ENCODE measurements around the gene CROCC.

DNA sequence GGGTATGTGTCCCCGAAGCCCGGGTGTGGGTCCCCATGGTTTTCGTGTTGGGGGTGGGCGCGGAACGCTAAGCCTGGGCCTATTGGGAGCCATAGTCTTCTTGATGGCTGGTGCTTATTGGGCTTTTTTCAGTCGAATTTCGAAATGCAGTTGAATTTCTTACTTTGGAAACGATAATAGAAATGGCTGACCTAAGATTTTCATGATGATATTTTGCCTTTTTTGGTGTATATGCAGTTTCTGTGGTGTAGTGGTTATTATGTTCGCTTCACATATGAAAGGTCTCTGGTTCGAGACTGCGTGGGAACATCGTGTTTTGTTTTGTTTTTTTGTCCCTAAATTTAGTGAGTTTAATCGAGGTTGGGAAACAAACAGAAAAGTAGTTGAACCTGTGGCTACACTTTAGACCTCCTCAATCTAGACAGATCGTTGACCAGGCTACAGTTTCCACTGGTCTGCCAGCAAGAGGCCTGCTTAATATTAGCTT is 61.7 kb upstream of the CROCC start:
- PRO-cap, result no peak

- PRO-cap, result no peak
These were observed at the start of gene CROCC for GRCh38 chr1:16921479-16922042. TSS of gene CROCC (plus strand) at chr1:16921931.

DNA sequence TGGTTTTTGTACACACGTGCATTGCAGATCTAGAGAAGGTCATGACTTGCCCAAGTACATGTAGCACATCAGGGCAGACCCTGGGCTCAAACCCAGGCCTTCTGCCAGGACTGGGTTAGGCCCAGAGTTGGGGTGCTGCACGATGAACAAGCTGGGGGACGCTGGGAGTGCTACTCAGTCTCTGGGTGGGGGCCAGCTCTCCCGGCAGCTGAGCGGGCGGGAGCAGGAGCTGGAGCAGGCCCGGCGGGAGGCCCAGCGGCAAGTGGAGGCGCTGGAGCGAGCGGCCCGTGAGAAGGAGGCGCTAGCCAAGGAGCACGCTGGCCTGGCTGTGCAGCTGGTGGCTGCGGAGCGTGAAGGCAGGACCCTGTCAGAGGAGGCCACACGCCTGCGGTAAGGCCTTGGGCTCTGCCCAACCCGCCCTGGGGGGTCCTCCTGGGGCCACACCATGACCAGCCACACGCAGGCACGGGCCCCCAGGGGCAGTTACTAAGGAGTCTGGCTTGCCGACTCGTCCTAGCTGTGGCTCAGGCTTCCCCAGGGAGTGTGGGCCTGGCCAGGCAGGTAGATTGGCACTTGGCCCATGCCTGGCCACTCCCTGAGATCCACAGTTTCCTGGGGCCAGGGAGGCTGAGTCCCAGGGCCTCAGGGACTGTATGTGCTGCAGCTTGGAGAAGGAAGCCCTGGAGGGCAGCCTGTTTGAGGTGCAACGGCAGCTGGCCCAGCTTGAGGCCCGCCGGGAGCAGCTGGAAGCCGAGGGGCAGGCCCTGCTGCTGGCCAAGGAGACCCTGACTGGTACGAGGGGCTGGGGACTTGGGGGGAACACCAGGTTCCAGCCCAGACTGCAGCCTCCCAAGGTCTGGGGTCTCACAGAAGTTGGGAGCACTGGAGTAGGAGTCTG is 26.7 kb downstream of the CROCC start:
- PRO-cap, result no peak

- PRO-cap, result no peak
These were observed 5.9 kb upstream of the MFAP2 start for GRCh38 chr1:16985907-16987053.

DNA sequence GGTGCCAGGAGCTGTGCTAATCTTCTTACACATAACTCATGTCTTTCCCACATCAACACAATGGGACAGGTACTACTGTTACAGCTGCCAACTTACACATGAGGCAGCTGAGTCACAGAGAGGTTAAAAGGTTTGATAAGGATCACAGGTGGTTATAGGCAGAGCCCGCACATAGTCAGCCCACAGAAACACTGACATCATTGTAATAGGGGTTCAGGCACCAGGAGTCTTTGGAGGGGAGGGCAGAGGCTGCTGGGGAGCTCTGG is 354 bp upstream of the PADI1 start:
- PRO-cap, result no peak

DNA sequence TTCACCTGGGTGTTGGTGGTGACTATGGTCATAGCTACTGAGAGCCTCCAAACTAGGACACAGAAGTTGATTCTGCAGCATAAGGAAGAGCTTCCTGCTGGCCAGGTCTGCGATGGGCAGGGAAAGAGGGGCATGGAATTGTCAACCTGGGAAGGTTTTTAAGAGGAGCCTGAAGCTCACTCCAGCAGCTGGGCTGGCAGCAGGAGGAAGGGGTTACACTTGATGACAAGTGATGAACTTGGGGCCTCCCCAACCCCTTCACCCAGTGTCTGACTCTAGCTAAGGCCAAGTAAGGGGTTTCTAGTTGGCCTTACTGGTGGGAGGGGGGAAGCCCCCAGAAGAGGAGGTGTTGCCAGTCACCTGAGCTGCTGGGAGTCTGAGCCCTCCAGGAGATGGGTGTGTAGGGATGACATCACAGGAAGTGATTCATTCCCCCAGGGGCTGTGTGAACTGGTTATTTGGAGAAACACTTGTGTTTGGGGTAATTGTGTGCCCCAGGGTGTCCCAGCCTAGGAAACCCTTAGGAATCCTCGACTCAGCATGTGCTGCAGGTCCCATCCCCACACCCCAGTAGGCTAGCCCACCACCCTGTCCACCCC is 3.0 kb downstream of the PADI1 start:
- PRO-cap, result no peak

GRCh38 chr1:17377332-17377551 is 5.2 kb downstream of the PADI6 start:
- PRO-cap, result no peak

DNA sequence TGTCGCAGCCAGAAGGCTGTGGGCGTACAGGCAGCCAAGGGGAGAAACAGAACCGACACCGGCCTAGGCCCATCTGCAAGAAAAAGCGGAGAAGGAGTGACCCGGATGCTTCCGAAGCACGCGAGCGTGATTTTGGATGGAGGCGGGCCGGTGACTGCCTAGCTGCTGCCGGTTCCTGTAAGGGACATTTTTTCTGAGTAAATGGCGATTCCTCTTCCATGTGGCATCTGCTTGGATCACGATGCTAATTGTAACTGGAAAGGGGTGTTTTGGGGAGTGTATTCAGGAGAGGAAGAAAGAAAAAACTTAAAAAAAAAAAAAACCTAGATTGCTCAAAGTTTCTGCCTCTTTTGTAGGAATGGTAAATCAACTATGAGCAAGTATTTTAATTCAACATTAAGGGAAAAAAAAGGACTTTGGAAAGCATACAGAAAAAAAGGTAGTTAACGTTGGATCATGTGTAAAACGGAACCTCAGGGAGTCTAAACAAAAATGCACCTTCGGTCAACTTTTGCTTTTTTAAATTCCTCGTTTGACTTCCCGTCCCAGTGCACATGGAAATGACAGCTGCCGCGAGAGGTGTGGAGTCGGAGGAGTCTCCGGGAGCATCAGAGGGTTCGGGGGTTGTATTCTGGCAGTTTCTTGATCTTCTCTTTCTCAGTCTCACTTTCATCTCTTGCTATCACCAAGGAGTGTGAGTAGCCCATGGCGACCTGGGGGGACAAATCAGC is 30.8 kb downstream of the RCC2 start:
- PRO-cap, result no peak

DNA sequence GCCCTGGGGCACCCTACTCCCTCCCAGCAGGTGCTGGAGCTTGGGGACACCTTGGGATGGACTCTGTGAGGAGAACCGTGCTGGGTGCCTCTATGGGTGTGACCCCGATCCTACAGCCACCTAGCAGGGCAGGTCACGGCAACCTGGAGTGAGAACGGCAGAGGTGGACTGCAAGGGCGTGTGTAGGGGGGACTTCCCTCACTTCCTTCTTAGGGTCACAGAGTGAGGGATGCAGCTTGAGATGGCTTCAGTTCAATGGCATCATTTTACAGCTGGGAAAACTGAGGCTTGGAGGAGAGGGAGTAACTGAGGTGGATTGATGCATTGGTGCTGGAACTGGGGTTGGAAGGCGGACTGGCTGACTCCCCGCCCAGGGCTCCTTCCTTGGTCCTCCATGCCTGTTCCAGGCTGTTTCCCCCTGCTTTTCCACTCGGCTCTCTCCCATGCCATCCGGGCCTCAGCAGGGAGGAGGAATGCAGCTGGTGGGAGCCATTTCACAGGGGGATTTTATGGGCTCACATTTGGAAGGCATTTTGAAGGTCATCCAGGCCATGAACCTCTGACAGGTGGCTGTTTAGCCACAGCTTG is 18.8 kb upstream of the ARHGEF10L start:
- PRO-cap, result no peak

DNA sequence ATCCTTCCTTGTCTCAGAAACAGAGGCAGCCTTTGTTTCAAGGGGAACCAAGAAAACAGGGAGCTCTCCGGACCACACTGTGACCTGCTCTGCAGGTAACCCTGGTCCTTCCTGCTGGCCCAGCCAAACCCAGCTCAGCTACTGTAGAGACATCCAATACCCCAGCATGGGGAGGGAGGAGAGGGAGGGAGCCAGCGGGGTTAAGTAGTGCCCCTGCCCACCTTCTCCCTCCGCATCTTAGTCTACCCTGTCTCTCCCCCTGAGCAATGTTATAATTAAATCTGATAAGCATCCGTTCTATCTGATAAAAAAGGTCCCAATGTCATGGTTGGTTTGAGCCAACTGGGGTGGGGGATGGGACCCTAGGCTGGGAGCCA is 14.5 kb upstream of the ARHGEF10L start:
- PRO-cap, result no peak

- PRO-cap, result no peak
These were observed 13.4 kb upstream of the ARHGEF10L start for GRCh38 chr1:17525919-17526623.

DNA sequence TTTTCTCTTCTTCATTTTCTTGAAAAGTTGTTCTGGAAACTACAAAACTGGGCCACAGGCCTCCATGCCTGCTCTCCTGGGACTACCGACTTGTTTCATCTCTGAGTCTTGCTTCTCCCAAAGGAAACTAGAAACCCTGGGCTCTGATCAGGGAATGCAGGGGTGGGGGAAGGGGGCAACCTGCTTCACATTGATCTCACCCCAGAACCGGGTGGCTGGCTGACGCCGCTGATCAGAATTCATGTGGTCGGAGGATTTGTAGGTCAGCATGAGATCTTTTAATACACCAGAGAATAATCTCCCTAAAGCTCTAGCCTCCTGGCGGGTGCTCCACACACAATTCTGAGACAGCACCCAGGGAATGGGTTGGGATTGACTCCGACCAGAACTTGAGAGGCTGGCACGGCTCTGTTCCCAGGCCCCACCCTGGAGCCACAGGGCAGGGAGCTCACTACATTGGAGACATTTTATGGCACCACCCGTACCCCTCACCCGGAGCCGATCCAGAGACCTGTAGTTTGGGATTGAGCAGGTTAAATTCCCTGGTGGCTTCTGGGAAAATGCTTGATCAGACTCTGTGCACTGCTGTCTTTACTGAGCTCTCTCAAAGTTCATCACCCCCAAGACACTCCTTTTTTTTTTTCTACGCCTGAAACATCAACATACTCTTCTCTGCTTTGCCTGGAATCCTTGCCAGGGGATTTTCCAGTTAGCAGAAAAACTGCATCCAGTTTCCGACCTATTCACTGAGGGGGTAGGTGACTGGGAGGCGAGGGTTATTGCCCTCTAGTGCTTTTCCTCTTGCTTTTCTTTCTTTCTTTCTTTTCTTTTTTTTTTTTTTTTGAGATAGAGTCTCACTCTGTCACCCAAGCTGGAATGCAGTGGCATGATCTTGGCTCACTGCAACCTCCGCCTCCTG is 12.2 kb upstream of the ARHGEF10L start:
- PRO-cap, result no peak

DNA sequence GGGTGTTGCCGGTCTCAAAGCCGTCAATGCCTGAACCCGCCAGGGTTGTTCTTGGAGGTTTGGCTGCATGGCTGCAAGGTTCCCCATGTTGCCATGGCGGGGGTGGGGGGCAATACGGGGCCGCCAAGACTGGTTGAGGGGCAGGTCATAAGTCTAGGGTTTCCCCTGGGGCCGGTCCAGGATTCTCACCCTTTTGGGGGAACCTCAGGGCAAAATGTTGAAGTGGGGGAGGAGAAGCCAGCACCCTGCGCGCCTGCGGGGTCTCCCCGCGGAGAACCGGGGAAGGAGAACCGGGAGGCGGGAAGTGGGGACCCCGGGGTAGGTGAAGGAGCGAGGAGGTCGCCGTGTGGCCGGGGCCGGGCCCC is 395 bp upstream of the ARHGEF10L start:
- PRO-cap, result no peak

- PRO-cap, result no peak
These were observed 36.6 kb downstream of the ARHGEF10L start for GRCh38 chr1:17576008-17576610.

DNA sequence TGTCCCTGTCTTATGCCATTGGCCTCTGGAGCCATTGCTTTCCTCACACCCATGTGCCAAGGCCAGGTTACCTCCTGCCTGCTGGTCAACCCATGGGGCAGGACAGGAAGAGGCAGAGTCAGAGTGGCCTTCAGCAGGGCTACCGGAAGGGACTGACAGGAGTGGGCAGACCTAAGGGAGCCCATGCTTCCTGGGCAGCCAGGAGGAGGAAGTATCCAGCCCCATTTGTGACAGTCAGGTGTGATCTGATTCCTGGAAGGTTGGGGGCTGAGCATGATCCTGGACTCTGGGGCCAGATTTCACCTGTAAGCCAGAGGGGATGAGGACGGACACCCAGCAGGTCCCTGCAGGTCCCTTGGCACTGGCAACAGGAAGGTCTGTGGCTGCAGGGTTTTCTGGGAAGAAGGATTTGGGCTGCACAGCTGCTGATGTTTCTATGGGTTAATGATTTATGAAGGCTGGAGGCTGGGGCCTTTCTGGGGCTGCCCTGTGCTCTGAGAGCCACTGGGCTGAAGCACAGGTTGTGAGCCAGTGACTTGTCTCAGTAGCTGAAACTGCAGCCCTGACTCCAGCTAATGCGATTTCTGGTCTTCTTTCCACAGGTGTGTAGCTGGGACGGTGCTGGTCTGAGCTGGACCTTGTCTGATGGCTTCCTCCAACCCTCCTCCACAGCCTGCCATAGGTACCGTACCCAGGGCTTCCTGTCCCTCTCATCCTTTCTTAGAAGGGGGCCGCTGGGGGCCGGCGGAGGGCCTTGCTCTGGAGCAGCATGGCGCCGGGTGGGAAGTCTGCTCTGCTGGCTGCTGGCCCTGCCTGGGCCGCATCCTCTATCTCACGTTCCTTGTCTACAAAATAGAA is 40.7 kb downstream of the ARHGEF10L start:
- PRO-cap, result no peak

DNA sequence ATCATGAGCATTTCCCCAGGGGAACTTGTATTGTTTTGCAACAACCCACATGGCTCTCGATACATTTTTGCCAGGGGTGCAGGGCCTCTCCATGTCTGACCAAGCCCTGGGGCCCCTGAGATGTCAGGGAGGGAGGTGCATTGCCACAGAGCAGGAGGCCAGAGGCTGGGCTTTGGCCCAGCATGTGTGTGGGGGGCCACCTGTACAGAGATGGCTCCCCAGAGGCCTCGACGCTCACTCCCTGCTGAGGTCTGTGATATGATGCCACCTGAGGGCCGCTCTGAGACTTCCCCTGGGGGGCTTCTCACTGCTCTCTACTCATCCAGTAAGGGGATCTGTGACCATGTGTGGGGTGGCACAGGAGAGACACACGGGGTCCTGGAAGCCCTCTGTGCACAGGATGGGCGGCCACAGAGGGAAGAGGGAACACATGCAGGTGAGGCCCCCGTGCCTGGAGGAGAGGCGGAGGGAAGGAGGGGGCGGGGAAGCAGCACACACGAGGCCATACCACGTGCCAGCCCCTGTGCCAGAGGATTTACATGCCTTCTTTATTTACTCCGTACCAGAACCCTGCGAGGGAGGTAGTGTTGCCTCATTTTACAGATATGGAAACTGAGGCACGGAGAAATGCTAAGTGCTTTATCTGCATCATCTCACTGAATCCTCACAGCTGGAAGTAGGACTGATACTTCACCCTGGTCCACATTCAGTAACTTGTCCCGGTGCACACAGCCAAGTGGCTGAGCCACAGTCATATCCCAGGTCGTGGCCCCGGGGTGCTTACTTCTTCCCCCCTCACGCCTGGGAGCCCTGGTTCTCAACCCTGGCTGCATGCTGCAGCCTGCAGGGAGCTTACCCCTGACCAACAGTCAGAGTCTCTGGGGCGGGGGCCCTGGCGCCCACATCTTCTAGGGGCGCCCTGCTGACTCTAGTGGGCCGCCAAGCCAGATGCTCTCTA is 56.0 kb downstream of the ARHGEF10L start:
- PRO-cap, result no peak

DNA sequence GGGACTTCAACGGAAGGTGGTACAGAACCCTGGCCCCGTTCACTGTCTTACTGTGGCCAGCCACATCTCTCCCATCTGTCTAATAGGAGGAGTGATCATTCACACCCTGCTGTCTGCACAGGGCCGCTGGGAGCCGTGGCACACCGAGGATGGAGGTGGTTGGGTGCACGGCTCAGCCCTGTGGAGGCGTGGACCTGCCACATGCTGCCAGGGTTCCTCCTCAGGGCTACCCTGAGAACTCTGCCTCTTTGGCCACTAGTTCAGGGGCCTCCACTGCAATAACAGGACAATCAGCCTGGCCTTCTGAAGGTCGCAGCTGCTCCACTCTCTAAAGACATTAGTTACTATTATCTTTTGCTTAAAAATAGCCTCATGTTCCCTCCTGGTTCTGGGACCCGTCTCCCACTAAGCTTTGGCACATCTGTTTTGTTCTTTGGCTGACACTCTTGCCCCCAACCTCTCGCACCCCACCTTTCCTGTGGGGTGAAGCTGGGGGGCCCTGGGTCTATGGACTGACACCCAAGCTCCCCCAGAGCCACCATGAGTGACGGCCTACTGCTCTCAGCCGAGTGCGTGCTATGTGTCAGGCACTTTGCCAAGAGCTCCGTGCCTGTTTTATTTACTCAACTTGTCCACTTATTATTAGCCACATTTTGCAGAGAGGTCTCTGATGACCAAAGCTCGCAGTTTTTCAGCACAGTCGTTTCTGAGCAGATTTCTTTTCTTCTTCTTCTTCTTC is 66.2 kb downstream of the ARHGEF10L start:
- PRO-cap, result no peak

DNA sequence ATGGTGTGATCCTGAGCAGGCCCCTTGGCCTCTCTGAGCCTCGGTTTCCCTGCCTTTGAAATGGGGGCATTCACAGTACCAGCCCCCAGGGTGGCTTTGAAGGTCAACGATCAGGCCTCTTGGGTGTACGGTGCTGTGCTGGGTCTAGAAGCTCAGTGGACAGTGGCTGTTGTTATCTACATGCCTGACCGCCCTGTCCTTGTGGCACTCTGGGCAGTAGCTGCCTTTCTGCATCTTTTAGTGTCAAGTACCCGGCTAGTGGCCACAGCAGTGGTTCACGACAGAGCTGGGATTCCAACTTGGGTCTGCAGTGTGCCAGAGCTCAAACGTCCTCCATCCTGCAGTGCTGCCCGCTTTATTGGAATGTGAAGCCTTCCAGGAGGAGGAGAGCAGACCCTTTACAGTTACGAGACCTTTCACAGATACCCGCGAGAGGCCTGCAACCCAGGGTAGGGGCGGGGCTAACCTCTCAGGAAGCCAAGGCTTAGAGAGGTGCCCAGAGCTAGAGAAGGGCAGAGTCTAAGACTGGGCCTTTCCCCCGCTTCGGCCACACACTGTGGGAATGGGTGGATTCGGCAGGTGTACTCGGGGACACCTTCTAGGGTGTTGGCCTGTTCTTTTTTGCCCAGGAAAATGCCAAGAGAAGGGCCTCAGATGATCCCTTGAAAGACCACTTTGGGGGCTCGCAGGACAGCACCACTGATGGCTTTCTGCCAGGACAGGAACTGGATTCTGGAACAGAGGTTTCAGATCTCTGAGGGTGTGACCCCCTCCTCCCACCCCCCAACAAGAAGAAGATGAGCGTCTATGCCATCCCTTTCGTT is 74.5 kb downstream of the ARHGEF10L start:
- PRO-cap, result no peak

DNA sequence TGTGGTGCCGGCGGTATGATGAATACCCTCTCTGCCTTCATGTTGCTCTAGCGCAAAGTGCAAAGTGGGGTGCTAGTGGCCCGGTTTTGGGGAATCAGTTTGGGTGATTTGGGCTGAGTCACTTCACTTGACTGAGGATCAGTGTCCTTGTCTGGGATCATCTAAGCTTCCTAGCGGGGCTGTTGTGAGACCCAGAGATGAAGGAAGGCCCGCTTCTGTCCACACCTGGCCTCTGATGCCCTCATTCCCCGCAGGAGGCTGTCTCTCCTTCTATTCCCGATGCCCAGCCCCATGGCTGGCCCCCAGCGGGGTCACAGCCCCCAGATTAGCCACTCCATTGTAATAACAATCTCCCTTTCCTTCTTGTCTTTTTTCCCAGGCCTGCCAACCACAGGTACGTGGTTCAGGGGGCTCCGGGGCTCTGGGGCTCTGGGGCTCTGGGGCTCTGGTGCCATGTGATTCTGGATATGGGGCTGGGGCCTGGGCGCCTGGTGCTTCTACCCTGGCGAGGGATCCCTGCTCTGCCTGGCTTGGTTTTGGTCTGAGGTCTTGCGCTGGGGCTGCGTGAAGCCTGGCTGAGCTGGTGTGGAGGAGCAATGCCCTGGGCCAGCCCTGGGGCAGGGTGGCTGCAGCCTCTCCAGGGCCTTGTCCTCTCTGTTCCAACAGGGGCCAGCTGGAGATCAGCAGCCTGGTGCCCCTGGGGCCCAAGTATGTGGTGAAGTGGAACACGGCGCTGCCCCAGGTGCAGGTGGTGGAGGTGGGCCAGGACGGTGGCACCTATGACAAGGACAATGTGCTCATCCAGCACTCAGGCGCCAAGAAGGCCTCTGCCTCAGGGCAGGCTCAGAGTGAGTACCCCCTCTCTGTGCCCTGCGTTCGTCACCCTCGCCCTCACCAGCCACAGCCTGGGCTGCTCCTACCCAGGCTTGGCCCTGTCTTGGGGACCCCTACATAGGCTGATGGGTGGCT is 95.0 kb downstream of the ARHGEF10L start:
- PRO-cap, result no peak

DNA sequence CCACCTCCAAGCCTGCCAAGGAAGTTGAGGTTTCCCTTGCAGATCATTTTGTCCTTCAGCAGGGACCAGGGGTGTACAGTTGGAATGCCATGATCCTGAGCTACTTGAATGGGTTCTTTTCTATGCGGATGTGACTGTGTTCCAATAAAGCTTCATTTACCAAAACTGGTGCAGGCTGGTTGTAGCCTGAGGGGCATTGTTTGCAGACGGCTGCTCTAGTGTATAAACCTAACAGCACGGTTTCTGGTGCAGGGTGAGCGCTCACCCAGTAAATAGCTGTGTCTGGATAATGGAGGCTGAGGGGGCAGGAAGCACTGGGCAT is 72.8 kb upstream of the ACTL8 start:
- PRO-cap, result no peak

Data from right common carotid artery plus branches (tissue), 1 donor.